Right atrium auricular region (tissue), 2 donors: ENCODE data around the gene TECPR2.

GRCh38 chr14:102320059-102320751 is 659 bp downstream of the ZNF839 start:
- PRO-cap = no peak
- RAMPAGE, long total RNA, 2 experiments = no peak in any of the 2 experiments

- PRO-cap = no peak
- RAMPAGE, long total RNA, 2 experiments = no peak in any of the 2 experiments
These were observed 9.6 kb downstream of the CINP start for GRCh38 chr14:102353128-102353525.

DNA sequence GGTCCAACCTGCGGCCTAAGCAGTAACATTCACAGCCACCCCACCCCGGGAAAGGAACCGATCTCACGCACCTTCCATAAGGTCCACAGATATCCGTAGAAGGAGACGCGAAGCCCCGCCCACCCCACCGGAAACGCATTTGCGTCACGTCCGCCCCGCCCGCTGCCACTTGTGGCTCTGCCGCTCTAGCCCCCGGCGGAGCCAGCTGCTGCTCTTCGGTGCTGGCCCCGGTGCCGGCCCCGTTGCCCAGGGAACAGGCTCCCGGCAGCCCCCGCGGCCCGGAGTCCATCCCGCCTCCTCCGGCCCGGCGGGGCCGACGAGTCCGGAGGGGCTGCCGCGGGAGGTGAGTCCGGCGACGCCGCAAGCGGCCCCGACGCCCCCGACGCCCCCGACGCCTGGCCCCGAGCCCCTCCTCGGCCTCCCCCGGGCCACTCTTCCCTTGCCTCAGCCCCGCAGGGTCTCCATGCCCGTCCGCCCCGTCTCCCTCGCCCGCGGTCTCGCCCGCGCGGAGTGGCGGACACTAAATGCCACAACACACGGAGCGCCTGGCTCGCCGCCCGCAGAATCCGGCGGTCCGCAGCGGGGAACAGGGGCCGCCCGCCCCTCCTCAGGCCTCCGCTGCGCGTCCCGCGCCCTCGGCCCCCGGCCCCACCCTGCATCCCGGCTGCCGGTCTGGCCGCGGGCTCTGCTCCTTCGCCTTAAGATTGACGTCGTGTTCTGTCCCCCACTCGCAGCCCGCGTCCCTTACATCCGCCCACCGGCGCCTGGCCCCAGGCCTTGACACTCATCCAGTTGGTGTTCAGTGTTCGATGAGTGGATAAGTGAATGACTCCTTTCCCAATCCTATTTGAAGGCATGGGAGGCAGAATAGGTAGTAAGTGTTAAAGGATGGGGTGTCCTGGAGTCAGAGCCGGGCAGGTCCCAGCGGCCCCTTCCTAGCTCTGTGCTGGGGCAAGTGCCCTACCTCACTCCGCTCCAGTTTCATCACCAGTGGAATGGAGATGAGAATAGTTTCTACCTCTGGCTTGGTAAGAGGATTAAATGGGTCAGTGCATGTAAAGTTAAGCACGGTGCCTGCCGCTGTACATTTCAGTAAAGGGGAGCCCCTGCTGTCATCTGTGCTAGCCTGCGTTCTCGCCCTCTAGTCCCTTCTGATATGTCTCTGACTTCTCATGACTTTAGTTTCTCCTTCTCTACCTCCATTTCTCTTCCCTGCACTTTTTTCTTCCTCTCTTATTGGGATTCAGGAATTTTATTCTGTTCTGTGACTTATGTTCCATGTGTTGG is at the start of gene TECPR2:
Gene TECPR2, plus strand, starts transcription at position 168 of the 1,287 bp plus-strand sequence.
- PRO-cap = bidirectional peak, plus-strand start at position 316 of the sequence, minus-strand start at position 64 of the sequence; bidirectional peak, plus-strand start at position 802 of the sequence, minus-strand start at position 674 of the sequence
- RAMPAGE, long total RNA, 2 experiments = start-site peak on the plus strand in 1 of 2 experiments, centred at positions 190 to 304 of the sequence, 16 to 300 reads per replicate; start-site peak on the minus strand in 2 of 2 experiments, centred at positions 99 to 109 of the sequence, 197 to 471 reads per replicate

- PRO-cap = no peak
- RAMPAGE, long total RNA, 2 experiments = no peak in any of the 2 experiments
These were observed 1.6 kb downstream of the TECPR2 start for GRCh38 chr14:102364358-102364756.

DNA sequence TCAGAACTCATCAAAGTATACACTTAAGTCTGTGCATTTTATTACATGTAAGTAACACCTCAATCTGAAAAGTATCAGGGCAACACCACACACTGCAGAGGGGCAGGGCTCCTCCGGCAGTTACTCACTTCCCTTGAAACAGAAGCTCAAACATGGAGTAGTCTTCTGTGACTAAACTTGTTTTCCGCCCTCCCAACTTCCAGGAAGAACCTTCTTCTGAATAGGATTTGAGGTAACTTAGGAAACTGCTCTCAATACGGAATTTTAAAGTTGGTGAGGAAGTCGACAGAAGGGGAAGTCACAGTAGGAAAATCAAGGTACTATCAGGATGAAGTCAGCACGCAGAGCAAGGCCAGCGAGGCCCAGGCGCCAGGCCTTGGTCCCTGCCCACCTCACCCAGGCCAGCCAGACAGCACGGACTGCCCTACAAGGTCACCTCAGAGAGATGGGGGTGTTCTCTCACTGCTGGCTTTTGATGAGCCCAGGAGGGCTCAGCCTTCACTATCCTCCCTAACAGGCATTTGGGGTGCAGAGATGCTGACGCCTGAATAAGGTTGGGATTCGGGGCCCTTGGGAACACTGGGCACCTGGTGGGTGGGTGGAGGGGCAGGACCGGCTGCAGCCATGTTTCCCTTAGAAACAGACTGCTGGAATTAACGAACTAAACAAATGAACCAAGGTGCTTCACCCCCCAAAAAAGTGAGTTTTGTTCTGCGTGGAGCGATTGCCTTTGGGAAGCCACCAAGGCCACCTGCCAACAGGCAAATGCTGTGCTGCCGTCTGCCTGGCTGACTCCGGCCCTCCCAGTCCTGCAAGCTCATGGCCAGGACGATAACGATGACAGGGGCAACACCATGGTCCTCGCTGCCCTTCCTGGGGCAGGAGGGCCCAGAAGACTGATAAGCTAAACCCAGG is 5.7 kb downstream of the ANKRD9 start:
- PRO-cap = no peak
- RAMPAGE, long total RNA, 2 experiments = no peak in any of the 2 experiments

DNA sequence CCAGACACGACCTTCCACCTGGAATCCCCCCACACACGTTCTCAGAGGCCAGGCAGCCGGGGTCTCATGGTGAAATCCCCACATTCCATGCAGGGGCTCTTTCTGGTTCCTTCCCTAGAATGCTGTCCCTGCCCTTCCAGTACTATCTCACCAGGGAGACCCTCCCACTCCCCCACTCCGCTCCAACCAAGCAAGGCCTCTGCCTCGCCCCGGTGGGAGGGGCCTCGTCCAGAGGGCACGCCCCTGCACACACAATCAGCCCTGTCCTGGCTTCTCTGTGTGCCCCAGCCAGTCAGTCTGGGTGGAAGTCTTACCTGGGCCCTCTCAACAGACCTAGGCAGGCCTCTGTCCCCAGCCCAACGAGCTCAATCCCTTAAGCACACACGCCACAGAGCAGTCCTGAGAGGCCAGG is 1.2 kb upstream of the ANKRD9 start:
- PRO-cap = no peak
- RAMPAGE, long total RNA, 2 experiments = no peak in any of the 2 experiments

DNA sequence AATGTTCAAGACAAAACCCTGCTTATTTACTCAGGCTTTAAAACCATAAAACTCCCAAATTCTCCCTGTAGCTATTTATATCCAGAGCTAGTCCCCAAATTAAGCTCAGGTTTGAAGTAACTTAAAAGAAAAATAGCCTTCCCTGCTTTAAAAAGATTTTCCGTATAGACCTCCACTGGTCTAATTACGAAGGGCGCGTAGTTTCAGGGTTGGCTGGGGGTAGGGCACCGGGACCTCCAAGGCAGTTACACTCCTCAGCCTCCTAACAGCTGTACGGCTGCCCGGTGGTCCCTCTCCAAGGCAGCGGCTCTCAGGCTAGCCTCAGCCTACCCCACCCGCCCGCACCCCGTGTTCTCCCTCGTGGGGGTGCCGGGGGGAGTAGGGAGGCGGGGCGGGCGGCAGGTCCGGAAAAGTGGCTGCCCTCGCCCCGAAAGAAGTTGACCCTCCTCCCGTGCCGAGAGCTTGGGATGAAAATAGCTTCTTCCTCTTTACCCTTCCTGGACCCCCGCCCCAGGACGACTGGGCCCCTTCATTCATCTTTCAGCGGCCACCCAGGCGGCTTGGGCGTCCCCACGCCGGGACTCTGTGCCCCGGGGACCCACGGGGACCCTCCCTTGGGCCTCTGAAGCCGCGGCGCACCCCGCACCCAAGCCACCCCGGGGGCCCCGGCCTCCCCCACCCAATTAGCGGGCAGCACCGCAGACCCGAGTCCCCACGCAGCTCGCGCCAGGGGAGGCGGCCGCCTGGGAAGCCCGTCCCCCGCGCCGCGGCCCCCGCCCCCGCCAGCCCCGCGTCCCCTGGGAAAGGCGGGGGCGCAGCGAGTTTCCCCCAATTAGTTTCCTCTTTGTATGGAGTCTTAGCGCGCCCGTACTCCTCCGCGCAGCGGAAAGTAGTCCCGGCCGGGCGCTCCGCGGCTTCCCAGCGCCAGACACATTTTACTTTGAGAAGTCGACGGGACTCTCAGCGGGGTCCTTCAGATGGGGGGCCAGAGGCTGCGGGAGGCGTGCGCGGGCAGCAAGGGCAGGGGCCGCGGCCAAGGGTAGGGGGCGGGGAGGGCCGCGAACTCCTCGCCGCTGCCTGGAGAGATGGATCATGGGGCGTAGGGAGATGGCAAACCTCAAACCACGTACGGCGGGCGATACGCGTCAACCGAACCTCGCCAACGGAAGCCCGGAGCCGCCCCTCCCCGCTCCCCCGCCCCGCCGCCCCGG is 790 bp upstream of the RCOR1 start:
- PRO-cap = unidirectional peak, plus-strand start at position 248 of the sequence; unidirectional peak, plus-strand start at position 381 of the sequence; bidirectional peak, plus-strand start at position 933 of the sequence, minus-strand start at position 846 of the sequence; bidirectional peak, plus-strand start outside the sequence, minus-strand start at position 1,094 of the sequence
- RAMPAGE, long total RNA, 2 experiments = no peak in any of the 2 experiments

- PRO-cap = no peak
- RAMPAGE, long total RNA, 2 experiments = no peak in any of the 2 experiments
These were observed 40.6 kb downstream of the TRAF3 start for GRCh38 chr14:102817803-102818314.

DNA sequence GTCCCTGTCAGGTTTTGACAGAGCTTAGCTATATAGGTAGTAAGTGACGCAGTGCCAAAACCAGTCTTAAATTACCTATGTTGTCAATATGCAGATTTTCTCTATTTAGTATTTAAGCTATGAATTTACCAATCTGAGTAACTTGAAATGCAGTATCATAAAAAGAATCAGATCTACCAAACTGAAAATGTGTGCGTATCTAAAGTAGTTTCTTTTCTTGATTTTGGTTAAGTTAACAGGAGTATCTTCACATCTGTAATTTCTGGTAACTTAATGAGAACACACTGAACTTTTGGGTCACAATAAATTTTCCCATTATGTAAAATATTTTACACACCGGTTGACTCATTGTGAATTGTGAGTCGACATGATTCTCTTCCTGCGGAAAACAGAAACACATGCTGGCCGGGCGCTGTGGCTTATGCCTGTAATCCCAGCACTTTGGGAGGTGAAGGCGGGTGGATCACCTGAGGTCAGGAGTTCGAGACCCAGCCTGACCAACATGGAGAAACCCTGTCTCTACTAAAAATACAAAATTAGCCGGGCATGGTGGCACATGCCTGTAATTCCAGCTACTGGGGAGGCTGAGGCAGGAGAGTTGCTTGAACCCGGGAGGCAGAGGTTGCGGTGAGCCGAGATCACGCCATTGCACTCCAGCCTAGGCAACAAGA is 45.2 kb downstream of the TRAF3 start:
- PRO-cap = no peak
- RAMPAGE, long total RNA, 2 experiments = no peak in any of the 2 experiments

GRCh38 chr14:102828082-102828526 is 50.9 kb downstream of the TRAF3 start:
- PRO-cap = no peak
- RAMPAGE, long total RNA, 2 experiments = no peak in any of the 2 experiments

DNA sequence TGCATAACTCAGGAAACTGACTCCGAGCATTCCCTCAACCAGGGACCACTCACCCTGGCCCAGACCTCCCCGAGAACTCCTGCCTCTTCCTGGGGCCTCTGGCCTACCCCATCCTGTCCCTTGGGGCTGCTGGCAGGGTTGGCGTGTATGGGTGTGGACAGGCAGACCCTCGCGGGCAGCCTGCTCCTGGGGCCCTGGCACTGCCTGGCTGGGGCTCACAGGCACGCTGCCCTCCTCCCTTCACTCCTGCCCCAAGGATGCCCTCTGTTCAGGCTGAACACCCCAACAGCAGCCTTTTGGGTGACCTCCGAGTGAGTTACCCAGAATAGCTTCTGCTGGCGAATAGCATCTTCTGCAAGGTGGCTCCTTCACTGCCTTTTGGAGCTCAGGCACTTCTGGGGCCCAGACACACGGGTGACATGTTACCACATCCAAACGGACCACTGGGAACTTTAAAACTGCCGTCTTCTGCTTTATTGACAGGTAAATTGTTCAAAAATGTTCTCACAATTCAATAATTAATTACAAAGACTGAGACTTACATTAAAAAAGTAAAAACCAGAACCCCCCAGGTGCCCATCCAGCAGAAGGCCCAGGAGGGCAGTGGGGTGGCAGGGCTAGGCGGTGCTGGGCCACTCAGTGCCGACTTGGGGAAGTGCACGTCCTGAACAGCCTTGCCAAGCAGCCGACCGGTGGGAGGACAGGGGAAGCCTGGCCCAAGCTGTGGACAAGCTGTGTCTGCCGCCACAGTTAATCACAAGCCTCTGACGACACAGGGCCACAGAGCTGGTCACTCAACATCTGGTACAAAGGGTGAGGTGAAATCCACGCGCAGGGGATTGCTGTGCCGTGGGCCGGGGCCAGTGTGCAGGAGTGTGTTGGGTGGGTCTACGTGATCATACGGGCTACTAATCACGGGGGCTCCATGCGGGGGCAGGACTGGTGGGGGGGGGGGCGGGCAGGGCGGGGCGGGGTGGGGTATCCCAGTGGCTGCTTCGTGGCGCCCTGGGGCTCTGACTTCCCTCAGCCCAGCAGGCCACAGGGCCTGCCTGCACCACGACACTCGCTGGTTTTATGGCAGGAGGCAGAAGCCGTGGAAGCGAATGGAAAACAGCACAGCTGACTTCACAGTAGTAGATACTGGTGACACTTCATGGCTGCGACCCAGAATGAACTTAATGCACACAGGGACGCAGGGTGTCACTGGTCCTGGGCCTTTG is 9.9 kb downstream of the AMN start:
- PRO-cap = no peak
- RAMPAGE, long total RNA, 2 experiments = no peak in any of the 2 experiments

DNA sequence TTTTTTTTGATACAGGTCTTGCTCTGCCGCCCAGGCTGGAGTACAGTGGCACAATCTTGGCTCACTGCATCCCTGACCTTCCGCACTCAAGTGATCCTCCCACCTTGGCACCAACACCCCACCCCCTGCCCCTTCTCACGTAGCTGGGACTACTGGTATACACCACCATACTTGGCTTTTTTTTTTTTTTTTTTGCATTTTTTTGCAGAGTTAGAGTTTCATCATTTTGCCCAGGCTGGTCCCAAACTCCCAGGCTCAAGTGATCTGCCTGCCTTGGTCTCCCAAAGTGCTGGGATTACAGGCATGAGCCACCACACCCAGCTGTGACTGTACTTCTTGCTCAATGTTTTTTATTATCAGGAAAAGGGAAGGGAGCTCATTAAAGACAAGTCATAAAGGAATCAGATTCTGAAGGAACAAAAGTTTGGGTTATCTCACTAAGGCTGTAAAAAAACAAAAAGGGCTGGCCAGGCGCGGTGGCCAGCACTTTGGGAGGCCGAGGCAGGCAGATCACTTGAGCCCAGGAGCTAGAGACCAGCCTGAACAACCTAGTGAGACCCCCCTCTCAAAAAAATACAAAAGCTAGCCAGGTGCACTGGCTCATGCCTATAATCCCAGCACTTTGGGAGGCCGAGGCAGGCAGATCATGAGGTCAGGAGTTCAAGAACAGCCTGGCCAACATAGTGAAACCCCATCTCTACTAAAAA is 10.2 kb upstream of the CDC42BPB start:
- PRO-cap = no peak
- RAMPAGE, long total RNA, 2 experiments = no peak in any of the 2 experiments

DNA sequence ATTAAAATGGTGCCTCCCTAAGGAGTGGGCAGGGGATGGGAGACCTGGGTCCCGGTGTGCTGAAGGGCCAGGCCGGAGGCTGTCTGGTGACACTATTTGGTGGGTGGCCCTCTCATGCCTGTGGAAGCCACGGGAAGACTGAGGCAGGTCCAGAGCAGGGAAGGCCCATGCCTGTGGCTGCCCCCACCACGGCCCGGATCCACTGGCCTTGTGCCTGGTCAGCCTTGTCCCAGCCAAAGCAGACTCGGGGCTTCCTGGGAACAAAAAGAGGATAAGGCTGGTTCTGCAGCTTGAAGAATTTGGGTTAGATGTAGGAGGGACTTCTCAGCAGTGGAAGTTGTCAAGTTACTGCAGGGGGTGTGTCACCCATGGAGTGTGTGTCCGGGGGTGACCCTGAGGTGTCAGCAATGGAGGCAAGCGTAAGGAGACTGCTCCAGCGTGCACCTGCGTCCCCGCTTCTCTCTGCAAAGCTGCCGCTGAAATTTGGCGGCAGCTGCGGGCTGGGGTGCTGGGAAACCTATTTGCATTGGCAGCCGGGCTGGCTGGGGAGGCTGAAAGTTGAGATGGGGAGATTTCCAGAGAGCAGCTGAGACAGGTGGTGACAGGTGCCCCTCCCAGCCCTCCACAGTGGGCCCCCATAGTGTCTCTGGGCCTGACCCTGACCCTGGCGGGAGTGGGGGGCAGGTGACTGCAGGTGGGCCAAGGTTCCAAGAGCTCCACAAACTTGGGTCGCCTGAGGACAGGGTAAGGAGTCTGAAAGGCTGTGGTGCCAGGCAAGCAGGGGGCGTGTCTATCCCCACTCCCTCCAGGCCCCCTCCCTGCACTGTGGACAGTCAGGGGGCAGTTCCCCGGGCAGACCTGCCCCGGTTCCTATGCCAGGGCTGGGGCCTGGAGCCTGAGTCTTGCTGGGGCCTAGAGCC is 12.4 kb upstream of the TNFAIP2 start:
- PRO-cap = no peak
- RAMPAGE, long total RNA, 2 experiments = no peak in any of the 2 experiments

DNA sequence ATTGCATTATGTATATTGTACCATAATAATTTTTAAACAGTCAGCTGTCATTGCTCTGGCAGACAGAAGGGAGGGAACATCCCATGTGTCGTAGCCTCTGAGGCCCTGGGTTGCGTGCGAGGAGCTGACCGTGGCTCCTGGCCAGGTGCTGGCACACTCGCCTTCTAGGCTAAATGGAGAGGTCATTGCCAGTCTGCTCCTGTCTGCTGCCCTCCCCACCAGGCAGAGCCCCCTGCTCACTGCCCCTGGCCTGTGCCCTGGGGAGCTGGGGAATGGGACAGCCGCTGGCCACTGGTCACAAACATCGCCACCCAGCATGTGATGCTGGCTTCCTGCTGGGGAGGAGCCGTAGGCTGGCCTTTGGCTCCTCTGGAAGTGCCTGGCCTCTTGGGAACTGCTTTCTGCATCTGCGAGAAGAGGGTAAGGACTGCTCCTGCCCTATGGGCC is 2.2 kb upstream of the TNFAIP2 start:
- PRO-cap = bidirectional peak, plus-strand start at position 397 of the sequence, minus-strand start at position 320 of the sequence
- RAMPAGE, long total RNA, 2 experiments = start-site peak on the plus strand in 1 of 2 experiments, centred at position 370 of the sequence, 22 reads per replicate

GRCh38 chr14:103273711-103274332 is 60.2 kb upstream of the EIF5 start:
- PRO-cap = no peak
- RAMPAGE, long total RNA, 2 experiments = no peak in any of the 2 experiments

- PRO-cap = no peak
- RAMPAGE, long total RNA, 2 experiments = no peak in any of the 2 experiments
These were observed 19.6 kb upstream of the EIF5 start for GRCh38 chr14:103314393-103314902.

GRCh38 chr14:103336921-103337551 is 3.0 kb downstream of the EIF5 start:
- PRO-cap = no peak
- RAMPAGE, long total RNA, 2 experiments = no peak in any of the 2 experiments

DNA sequence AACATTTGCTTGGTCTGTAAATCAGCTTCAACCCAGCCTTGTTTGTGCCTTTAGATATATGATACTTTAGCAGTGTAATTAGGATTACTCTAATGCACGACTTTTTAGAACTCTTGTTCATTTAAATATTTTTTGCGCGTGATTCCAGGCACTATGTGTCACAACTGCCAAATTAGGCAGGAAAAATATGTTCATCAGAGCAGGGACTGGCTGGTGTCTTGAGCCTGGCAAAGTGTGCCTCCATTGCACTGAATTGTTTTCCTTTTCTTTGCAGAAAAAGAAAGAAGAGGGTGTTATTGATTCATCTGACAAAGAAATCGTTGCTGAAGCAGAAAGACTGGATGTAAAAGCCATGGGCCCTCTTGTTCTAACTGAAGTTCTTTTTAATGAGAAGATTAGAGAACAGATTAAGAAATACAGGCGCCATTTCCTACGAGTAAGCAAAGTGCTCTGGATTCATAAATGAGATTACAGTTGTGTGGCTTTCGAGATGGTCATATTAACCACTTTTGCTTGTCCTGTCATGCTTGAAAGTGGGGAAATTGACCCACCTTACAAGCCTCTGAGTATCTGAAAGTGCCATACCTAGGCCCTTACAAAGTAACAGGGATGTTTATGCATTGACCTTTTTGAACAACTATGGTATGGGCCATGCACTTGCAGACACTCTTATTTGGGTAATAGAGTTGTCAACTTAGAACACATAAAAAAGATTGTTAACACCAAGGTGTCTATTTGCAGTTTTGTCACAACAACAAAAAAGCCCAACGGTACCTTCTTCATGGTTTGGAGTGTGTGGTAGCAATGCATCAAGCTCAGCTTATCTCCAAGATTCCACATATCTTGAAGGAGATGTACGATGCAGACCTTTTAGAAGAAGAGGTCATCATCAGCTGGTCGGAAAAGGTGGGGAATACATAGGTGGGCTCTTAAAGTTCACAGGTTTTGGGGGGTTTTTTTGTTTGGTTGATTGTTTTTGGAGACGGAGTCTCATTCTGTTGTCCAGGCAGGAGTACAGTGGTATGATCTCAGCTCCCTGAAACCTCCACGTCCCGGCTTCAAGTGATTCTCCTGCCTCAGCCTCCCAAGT is 5.2 kb downstream of the EIF5 start:
- PRO-cap = no peak
- RAMPAGE, long total RNA, 2 experiments = no peak in any of the 2 experiments

DNA sequence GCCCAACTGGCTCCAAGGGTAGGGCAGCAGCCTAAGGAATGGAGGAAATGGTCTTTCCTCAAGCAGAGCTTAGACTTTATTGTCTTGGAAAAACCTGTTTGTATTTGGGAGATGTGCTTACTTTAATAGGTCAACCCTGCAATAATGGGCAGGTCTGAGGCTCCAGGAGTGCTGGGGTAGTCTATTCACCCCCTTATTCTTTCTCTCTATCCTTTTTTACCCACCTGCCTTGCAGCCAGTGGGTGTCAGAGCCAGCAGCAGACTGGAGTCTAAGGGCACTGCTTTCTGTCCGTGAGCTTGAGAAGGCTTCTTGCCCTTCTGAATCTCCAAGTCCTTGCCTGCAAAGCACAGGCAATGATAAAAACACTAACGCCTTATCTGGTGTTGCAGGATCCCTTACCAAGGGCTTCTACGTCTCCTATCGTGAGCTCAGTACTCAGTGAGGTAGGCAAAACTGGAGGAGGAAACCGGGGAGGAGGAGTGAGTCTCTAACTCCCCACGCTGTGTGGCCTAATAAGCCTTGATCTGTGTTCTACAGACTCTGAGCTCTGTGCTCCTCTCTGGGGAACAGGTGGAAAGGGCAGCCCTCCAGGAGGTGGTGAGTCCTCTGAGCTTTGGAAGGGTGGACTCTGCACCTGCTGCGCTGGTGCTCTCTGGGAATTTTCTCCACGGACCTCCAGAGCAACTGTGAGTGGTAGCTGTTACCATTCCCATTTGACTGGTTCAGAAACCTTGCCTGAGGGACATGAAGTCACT is 7.2 kb upstream of the MARK3 start:
- PRO-cap = no peak
- RAMPAGE, long total RNA, 2 experiments = no peak in any of the 2 experiments

DNA sequence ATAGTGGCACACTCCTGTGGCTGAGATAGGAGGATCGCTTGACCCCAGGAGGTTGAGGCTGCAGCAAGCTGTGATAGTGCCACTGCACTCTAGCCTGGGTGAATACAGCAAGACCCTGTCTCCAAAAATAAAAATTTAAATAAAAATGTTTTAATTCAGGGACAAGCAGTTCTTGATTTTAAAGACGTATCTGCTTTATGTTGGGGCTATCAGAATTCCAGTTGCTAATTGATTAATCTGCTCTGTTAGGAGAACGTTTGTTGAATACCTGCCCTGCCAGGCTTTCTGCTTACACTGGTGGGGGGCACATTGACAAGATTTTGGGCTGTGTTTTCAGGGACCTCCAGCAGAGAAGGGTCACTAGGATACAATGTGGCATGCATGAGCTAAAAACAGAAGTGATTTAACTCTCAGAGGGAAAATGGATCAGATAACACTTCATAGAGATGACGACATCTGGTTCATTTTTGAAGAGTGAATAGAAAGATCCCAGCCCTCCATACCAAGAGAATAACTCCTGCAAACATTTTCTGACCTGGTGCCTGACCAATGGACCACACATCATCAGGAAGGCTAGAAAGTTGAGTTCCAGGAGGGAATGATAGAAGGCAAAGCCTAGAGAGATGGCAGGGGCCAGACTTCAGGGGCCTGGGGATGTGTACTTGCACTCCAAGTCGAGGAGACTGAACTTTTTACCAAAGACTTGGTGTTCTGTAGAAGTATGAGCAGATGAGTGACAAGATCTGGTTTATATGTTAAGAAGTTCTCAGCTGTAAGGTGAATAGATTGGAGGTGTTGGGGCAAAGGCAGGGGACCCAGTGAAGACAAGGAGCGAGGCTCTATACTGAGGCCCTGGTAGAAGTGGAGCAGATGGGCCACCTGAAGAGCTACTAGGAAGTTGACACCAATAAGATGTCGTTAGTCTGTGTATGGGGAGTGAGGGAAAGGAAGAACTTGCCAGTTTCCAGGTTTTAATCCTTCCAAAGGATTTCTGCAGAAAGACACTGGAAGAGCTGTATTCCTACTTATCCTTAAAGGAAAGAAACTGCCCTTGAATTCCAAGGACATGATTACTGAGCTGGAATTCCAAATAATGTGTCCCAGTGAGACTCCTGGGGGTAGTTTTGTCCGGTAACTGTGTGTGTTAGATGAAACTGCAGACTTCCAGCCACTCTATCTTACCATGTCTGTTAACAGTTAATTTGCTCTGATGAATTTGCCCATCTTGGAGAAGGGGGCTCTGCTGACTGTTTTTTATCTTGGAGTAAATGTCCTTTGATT is 33.5 kb downstream of the CKB start:
- PRO-cap = no peak
- RAMPAGE, long total RNA, 2 experiments = no peak in any of the 2 experiments